Colon Carcinoma Metastatic in the Lung (tissue), 2 donors: ENCODE measurements around a stretch of chr14.

DNA sequence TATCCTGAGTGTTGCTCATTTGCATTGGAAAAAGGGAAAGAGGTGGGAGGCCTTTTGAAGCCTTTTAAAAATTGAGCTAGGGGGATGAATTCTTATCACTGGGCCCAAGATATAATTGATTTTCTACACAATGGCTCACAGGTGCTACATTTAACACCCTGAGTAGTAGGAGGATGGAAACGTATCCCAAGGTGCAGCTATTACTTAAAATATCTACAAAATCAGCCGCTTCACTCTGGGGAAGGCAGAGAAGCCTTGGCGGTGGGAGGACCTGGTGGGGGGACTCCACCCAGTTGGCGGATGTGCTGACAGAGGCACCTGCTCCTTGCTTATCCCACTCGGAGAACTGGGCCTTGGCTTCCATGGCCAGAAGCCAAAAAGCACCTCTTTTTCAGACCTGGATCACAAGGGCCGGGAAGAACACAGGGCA is 106.4 kb downstream of the OTX2 start:
- PRO-cap, 2 experiments, result no peak in any of the 2 experiments

GRCh38 chr14:57268321-57268747 is 371 bp downstream of the EXOC5 start:
- PRO-cap, 2 experiments, result no peak in any of the 2 experiments

DNA sequence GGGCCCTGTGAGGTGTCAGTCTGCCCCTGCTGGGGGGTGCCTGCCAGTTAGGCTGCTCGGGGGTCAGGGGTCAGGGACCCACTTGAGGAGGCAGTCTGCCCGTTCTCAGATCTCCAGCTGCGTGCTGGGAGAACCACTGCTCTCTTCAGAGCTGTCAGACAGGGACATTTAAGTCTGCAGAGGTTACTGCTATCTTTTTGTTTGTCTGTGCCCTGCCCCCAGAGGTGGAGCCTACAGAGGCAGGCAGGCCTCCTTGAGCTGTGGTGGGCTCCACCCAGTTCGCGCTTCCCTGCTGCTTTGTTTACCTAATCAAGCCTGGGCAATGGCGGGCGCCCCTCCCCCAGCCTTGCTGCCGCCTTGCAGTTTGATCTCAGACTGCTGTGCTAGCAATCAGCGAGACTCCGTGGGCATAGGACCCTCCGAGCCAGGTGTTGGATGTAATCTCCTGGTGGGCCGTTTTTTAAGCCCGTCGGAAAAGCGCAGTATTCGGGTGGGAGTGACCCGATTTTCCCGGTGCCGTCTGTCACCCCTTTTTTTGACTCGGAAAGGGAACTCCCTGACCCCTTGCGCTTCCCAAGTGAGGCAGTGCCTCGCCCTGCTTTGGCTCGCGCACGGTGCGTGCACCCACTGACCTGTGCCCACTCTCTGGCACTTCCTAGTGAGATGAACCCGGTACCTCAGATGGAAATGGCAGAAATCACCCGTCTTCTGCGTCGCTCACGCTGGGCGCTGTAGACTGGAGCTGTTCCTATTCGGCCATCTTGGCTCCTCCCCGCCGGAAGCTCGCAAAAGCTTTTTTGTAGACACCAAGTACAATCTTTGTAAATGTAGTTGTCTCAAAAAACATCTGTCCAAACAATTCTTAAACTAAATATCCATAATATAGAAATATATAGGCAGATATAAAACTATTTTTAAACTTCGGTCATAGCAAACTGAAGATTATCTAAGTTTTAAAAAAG is 46.8 kb upstream of the NAA30 start:
- PRO-cap, 2 experiments, result peak in 2 of 2 experiments; most common minus-strand start position 784 of the sequence (in 1)

DNA sequence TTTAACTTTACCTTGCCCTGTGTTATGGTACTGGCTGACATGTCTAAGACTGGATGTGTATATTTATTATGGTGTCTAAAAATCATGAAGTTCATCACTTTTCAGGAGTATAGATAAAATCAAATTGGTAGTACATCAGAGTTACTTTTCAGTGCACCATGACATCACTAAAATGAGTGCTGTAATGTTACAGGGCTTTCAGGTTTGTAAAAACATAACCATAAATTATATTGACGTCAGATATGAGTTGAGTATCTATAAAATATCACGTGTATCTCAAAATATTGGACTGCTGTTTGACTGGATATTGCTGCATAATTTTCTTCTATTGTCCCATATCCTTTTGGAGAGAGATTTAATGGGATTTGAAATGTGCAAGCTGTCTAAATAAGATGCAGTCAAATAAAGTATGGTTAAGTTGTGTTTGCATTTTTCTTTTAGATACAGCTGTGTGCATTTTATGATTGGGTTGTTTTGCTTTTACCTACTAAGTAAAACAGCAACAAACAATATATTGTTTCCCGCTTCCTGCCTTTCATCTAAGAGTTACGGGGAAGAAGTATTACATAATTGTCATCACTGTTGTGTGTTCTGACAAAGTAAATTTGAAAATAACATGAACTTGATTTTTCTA is 22.1 kb downstream of the NAA30 start:
- PRO-cap, 2 experiments, result no peak in any of the 2 experiments

DNA sequence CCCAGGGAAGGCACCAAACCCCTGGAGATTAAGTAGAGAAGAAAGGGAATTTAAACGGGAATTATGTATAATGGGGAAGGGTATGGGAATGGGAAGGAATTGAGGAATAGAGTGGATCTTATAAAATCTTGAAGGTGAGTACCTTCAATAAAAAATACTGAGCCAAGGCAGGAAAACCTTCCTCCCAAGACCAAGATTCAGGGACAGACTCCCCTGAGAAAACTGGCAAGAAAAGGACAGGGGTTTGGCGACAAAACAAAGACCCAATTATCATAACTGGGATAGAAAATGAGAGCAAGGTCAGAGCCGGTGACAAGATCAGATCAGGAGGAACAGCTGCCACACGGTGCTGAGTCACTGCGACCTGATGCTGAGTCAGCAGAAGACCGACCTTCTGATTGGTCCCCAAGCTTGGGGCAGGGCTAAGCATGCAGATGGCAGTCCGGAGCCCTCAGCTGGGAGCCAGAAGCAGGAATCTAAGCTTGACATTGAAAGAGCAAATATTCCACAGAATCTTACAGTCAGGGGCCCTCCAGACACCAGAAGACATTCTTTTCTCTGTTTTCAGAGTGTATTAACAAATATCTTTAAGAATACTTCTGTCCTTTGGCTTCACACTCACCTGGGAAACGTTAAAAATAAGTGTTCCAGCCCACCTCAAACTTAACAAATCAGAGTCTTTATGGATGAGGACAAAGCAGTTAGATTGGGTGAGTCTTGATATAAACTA is 19.1 kb upstream of the ARMH4 start:
- PRO-cap, 2 experiments, result no peak in any of the 2 experiments

DNA sequence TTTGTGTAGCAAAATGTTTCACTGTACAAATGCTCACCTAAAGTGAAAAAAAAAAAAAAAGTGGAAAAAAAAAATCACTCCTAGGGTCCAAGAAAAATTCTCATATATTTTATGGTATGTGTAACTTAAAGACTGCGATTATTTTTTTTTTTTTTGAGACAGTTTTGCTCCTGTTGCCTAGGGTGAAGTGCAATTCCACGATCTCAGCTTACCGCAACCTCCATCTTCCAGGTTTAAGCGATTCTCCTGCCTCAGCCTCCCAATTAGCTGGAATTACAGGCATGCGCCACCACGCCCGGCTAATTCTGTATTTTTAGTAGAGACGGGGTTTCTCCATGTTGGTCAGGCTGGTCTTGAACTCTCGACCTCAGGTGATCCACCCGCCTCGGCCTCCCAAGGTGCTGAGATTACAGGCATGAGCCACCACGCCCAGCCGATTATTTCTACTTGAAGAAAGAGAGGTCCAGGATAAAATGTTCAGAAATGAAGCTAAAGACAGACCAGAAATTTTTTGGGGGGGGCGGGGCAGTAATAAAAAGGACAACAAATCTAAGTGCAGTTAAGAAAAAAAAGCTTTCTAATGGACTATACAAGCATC is 5.2 kb upstream of the ARID4A start:
- PRO-cap, 2 experiments, result no peak in any of the 2 experiments

DNA sequence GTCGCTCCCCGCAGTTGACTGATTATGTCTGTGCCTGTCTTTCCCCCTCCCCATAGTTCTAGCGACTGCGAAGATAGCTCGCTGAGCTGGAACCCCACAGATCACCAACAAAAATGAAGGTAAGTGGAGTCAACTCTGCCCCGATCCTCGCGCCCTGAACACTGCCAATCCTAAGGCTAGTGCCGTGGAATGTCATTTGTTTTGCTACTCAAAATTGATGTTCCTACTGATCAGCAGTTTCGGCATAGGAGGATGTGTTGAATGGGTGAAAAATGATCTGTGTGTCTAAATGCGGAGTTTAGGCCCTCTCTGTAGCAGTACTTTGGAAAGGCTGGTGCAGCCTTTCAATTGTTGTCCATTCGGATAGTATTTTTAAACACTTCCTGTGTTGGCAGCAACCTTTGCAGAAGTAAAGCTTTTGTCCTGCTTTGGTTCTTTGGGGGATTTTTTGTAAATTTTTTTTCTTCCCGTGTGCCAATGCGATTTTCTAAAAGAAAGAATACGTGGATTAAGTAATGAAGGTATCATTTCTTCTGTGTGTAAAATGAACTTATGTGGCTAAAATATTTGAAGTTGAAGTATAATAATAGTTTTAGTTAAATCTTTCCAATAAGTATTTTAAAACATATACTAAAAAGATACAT is 1.5 kb downstream of the ARID4A start:
- PRO-cap, 2 experiments, result no peak in any of the 2 experiments

DNA sequence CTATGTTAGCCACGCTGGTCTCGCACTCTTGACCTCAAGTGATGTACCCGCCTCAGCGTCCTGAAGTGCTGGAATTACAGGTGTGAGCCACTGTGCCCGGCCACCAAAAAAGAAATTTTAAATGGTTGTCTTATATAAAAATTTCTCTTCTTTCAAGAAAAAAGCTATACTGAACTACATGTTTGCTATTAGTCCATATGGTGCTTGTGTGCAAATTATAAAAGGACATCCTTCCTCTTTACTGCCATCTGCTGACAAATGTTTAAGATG is 33.0 kb upstream of the TOMM20L start:
- PRO-cap, 2 experiments, result no peak in any of the 2 experiments

- PRO-cap, 2 experiments, result peak in 1 of 2 experiments; most common plus-strand start chr14:58638211 (in 1)
Measured at GRCh38 chr14:58638143-58638970, 595 bp downstream of the DACT1 start.

- PRO-cap, 2 experiments, result no peak in any of the 2 experiments
Measured at GRCh38 chr14:58639509-58640194, 1.9 kb downstream of the DACT1 start.

GRCh38 chr14:58765271-58765853 is 127.6 kb downstream of the DACT1 start:
- PRO-cap, 2 experiments, result no peak in any of the 2 experiments

DNA sequence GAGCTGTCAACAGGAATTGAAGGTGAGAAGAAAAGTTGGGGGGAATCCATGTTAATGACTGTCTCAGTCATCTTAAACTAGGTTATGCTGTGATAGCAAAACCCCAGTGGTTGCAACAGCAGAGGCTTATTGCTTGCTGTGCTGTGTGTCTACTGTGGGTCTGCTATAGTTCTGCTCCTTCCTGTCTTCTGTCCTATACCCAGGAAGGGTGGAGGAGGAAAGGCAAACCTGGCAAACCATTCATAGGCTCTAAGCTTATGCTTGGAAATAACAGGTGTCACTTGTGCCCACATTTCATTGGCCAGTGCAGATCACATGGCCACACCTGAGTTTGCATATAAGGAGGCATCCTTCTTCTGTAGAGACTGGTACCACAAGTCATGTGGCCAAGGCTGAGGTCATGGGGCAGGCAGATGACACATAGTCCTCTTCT is 77.1 kb downstream of the DAAM1 start:
- PRO-cap, 2 experiments, result peak in 1 of 2 experiments; most common minus-strand start position 195 of the sequence (in 1)

DNA sequence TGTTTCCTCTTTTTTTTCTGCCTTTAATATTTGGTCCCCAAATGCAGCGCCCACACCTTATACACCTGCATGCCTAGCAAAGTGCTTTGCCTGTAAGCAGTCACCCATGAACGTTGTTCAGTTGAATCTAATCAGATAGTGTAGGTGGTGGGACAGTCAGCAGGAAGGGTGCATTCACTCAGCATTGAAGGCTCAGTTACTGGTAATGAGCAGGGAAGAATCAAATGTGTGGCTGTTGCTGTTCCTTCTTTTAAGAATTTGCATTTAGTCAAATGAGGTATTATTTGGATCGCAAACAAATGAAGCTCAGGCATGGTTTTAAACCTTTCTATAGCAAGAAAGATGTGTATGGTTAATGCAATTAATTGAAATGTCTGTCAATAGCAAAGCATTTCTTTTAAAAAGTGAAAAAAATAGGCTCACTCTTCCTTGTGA is 108.3 kb downstream of the GPR135 start:
- PRO-cap, 2 experiments, result no peak in any of the 2 experiments

DNA sequence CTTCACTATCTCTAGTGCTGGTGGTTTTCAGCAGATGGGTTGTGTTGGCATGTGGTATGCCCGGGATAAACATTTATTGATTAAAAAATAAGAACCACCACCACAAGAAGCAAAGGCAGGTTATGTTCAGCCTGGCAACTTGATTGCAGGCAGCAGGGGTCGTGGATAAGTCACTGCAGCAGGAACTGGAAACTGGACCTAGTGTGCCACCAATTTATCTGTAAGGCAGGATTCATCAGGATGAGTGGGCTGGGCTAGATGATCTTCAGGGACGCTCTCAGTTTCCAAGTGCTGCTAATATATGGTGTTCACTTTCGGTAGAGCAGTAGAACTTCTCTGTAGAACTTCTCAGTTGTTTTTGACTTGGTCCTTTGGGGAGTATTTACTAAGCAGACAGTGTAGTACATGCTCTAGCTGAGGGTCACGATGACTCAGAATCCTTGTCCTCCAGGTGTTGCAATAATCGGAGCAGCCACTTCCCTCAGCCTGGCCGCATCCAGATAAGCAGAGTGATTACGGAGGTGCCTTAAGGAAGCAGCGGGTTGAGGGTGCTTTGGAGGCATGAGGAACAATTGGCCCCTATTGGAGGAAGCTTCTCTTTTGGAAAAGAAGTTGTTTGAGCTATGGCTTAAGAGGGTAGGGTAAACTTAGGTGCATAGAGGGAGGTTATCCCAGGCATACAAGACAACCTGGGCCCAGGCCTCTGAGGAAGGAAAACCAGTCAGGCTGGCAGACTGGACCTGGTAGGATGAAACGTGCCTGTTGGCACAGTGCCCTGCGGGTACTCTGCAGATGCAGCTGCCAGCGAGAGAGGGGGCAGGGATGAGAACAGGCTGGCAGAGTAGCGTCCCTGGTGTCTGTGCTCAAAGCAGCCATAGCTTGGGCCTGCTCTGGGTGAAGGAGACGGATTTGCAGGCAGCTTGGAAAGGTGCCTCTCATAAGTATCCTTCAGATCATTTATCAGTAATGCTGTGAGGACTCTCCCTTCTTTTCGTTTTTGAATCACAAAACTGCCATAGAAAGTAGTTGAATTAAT is 104.0 kb downstream of the GPR135 start:
- PRO-cap, 2 experiments, result no peak in any of the 2 experiments

GRCh38 chr14:59483620-59484236 is 480 bp downstream of the L3HYPDH start:
- PRO-cap, 2 experiments, result peak in 1 of 2 experiments; most common plus-strand start chr14:59483817 (in 1); most common minus-strand start chr14:59484025 (in 1)

DNA sequence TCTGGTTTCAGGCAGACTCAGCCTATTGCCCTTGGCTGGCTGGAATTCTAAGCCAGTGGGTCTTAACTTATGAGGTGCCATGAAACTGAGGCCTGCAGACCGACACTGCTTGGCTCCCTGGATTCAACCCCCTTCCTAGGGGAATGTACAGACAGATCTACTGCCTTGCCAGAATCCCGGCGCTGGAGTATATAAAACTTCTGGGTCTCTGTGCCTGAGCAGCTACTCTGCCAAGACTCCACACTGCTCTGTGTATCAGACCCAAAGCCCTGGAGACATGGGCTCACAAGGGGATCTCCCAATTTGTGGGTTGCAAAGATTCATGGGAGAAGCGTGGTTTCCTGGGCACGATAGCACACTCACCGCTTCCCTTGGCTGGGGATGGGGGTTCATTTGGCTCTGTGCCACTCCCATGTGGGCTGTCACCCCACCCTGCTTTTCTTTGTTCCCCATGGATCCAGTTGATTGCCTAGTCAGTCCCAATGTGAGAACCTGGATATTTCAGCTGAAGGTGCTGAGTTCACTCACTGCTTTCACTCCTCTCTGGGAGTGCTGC is 40.1 kb upstream of the PCNX4 start:
- PRO-cap, 2 experiments, result no peak in any of the 2 experiments

- PRO-cap, 2 experiments, result no peak in any of the 2 experiments
Measured at GRCh38 chr14:60222676-60223346, 26.2 kb upstream of the PPM1A start.

- PRO-cap, 2 experiments, result no peak in any of the 2 experiments
Measured at GRCh38 chr14:60303698-60304250, 54.8 kb downstream of the PPM1A start.

GRCh38 chr14:60304479-60304843 is 55.4 kb downstream of the PPM1A start:
- PRO-cap, 2 experiments, result no peak in any of the 2 experiments

GRCh38 chr14:60654956-60655728 is 5.9 kb upstream of the SIX1 start:
- PRO-cap, 2 experiments, result no peak in any of the 2 experiments